Hepatocyte (in vitro differentiated cells and primary cell): ENCODE results near the genes MAPK12, MAPK11, LMF2, KLHDC7B and CHKB.

DNA sequence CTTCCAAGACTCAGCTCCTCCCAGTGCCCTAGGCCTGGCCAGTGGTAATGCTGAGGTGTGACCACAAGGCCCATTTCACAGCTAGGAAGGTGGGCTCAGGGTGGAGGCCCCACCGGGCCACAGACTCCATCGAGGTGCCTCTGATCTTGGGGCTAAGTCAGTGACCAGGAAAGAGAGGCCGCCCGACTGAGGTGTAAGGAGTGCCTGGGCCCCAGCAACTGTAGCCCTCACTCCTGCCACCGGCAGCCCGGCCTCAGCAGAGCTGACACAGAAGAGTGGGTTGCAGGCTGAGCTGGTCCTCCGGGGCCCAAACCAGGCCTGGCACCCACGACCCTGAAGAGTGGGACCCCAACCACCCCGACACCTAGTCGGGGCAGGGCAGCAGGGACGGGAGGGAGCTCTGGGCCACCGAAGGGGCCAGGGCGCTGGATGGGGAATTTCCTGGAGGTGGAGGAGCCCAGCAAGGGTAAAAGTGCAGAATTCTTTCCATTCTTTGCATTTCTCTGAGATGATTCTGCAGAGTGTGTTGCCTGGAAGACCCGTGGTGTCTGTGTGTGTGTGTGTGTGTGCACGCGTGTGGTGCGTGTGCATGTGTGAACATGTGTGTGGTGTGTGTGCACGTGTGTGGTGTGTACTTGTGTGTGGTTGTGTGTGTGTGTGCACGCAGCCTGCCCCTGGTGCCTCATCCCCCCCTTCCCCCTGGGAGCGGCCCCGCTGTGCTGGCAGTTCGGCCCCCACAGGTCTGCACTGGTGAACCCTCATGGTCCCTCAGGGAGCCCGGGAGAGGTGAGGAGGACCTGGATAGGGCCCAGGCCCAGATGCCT, 8.3 kb upstream of the PIM3 start:
- RAMPAGE, long total RNA: no peak
- RRBS: 82% methylated on average over 2 of the region's 23 CpGs

DNA sequence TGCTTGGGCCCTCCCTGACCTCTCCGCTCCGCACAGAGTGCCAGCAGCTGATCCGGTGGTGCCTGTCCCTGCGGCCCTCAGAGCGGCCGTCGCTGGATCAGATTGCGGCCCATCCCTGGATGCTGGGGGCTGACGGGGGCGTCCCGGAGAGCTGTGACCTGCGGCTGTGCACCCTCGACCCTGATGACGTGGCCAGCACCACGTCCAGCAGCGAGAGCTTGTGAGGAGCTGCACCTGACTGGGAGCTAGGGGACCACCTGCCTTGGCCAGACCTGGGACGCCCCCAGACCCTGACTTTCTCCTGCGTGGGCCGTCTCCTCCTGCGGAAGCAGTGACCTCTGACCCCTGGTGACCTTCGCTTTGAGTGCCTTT, 2.3 kb downstream of the PIM3 start:
- RAMPAGE, long total RNA: no peak
- RRBS: 52% methylated on average over 9 of the region's 21 CpGs

GRCh38 chr22:49963276-49964324, 3.0 kb downstream of the PIM3 start:
- RAMPAGE, long total RNA: no peak
- RRBS: 60% methylated on average over 5 of the region's 40 CpGs

DNA sequence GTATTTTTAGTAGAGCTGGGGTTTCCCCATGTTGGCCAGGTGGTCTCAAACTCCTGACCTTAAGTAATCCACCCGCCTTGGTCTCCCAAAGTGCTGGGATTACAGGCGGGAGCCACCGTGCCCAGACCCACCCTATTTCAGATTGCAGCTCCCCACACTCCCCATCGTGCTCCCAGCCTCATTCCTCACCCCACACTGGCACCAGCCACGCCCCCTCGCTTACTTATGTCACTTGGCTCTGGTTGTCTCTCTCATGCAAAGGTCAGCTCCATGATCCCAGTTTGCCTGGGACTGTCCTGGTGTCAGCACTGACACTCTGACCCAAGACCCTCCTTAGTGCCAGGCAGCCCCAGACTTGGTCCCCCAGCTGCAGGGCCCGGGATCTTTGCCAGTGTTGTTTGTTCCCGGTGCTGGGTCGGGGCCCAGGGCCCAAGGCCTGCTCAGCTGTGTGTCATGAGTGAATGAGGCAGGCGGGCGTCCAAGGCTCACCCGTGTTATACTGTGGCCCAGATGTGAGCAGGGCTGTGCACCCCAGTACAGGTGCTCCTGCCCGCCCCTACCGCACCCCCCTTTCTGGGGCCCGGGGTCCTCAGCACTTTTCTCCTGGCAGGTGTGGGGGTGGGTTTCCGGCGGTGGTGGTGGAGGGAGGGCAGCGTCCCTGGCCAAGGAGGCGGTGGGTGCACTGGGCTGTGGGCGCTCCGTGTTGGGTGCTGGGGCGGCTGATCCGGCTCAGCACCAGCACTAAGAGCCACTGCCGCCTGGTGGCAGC, 19.6 kb downstream of the IL17REL start:
- RAMPAGE, long total RNA: no peak
- RRBS: 16% methylated on average over 7 of the region's 24 CpGs

DNA sequence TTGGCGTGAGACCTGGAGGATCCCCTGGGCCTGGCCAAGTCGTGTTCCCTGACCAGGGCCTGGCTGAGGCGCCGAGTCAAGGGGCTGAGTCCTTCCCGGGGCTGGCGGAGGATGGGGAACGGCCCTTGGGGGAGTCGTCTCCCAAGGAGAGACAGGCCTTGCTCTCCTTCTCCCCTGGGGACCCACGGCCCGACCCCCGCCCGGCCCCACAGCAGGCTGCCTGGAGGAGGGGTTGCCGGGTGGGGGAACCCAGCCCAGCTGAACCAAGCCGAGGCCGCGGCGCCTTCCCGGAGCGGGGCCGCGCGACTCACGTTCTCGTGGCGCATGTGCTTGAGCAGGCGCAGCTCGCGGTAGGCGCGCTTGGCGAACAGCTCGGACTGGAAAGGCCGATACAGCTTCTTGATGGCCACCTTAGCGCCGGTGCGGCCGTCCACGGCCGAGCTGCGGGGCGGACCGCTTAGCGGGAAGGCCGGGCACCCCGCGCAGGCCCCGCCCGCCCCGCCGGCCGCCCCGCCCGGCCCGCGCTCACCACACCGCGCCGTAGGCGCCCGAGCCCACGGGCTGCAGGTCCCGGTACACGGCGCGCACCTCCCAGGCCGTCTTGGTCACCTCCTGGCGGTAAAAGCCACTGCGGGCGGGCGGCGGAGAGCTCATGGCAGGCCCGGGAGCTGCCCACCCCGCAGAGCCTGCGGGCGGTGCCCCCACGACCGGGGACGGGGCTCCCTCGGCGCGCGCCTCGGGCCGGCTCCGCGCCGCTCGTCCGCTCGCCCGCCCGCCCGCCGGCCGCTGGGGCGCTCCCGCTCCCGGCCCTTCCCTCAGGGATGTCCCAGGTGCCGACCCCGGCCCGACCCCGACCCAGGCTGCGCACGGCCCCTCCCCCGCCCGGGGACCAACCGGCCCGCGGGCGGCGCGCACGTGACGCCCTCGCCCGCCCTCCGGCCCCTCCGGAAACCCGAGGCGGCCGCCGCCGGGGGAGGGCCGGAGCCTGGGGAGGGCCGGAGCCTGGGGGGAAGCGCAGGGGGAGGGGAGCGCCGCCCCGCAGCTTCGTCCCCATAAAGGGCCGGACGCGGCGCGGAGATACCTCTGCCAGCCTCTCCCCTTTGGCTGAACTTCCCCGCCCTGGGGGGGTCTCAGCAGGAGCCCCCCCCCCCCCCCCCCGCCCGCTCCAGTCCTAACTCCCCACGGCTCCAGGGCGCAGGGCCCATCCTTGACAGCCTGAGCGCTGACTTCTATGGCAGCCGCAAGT, at the start of gene MAPK12:
TSS of gene MAPK12 (minus strand) at position 828 of the 1,246 bp plus-strand sequence.
- RAMPAGE, long total RNA: no peak
- RRBS: 2% methylated on average over 79 of the region's 142 CpGs

GRCh38 chr22:50268060-50269315, 1.7 kb downstream of the MAPK11 start:
- RAMPAGE, long total RNA: no peak
- RRBS: 6% methylated on average over 1 of the region's 28 CpGs

GRCh38 chr22:50269595-50270818, at the start of gene MAPK11:
MAPK11 (minus strand) TSS chr22:50270380.
- RAMPAGE, long total RNA: no peak
- RRBS: 4% methylated on average over 70 of the region's 118 CpGs

DNA sequence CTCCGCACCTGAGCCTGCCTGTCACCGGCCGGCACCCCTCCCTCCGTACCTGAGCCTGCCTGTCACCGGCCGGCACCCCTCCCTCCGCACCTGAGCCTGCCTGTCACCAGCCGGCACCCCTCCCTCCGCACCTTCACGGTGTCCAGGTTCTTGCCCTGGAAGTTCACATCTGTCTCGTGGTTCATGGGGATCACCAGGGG, 15.4 kb upstream of the MAPK11 start:
- RAMPAGE, long total RNA: no peak
- RRBS: no CpG with 5 or more reads among the region's 11 CpGs

DNA sequence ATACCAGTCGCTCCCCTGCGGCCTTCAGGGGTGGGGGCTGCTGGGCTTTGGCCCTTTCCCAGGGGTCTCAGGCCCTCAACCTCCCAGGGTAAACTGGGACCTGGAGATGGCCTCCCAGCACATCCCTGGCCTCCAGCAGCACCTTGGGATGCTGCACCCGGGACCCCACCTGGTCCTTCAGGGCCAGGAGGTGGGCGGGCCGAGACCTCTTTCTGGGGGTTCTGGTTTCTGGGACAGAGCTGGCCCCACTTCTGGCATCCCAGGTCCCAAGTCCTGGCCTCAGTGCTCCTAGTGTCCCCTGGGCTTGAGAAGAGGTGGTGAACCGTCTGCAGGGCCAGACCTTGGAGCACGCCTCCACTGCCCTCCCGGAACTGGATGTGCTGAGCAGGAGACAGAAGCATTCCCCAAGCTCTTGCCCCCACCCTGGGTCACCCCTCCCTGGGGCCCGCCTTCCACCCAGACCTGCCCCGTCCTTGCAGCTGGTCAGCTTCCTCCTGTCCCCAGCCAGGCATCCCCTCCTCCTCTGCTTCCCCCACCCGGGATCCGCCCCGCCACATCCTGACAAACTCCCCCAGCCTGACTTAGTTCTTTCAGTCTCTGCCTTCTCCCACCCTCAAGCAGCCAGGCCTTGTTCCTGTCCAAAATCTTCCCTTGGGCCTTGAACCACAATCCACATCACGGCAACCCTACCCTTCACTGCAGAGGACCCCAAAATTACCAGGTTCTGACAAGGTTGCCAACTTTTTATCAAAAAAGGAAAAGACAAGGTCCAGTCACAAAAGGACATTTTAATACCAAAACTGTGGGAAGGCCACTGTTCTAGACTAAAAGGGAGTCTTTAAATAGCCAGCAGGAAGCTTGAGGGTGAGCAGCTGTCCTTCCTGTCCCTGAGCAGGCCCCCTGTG, 1.1 kb upstream of the PLXNB2 start:
- RAMPAGE, long total RNA: no peak
- RRBS: no CpG with 5 or more reads among the region's 14 CpGs

DNA sequence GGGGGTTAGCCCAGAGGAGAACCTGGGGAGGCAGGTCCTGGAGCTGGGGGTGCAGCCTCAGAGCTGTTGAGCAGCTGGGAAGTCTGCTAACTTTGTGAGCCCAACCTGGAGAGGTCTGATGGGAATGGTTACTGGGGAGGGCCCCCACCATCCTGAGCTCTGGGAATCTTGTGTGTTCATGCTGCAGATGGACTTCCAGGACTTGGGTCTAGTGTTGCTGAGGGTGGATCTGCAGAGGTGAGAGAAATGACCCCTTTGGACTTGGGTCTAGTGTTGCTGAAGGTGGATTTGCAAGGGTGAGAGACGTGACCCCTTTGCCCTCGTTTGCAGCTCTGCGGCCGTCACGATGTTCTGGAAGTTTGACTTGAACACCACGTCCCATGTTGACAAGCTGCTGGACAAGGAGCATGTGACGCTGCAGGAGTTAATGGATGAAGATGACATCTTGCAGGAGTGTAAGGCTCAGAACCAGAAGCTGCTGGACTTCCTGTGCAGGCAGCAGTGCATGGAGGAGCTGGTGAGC, 50.5 kb downstream of the PPP6R2 start:
- RAMPAGE, long total RNA: no peak
- RRBS: no CpG with 5 or more reads among the region's 7 CpGs

GRCh38 chr22:50415451-50415911, 59.4 kb downstream of the SBF1 start:
- RAMPAGE, long total RNA: no peak
- RRBS: no CpG with 5 or more reads among the region's 13 CpGs

DNA sequence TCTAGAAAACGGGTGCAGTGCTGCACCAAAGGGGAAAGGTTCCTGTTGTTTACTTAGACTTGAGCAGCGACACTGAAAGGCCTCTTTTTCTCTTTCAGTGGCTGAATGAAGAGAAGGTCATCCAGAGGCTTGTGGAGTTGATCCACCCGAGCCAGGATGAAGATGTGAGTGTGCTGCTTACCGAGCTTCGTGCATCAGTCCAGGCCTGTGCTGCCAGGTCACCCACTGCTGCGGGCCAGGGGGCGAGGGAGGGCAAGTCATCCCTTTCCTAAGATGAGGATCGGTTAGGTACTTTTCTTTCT, 58.9 kb downstream of the SBF1 start:
- RAMPAGE, long total RNA: no peak
- RRBS: no CpG with 5 or more reads among the region's 8 CpGs

- RAMPAGE, long total RNA: no peak
- RRBS: no CpG with 5 or more reads among the region's 30 CpGs
Measured at GRCh38 chr22:50443763-50444938, 30.7 kb downstream of the SBF1 start.

DNA sequence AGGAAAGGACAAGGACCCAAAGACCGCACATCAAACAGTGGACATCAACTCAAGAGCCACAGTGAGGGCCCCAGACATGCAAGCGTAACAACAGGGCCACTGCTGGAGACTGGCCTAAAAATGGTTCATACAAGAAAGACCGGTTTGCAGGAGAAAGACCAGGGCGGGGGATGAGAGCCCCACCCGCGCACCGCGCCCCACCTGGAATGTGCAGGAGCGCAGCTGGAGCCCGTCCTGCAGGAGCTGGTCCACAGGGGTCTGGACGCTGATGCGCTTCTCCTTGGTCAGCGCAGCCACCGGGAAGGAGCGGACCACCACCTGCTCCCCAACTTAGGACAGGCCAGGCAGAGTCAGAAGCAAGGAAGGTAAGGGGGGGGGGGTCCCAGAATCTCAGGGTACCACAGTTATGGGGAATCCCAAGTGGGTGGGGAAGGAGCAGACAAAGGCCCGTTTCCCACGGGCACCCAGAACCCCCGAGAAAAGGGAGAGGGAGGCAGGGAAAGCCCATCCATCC, 13.8 kb downstream of the SBF1 start:
- RAMPAGE, long total RNA: no peak
- RRBS: no CpG with 5 or more reads among the region's 18 CpGs

DNA sequence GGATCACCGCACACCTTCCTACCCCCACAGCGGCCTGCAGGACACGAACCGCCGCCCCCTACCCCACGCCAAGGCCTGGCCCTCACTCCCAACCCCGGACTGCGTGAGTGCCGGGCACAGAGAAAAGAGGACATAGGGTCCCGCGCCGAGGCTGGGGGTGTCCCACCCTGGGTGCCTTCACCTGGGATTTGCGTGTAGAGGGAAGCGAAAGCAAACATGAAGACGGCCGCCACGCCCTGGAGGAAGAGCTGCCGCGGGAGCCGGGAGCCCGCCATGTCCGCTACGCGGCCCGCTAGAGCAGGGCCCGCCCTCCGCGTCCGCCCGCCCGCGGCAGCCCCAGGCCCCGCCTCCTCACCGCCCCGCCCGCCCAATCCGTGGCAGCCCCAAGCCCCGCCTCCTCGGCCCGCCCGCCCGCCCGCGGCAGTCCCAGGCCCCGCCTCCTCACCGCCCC, at the start of gene LMF2:
TSS of gene LMF2 (minus strand) at position 302 of the 451 bp plus-strand sequence.
- RAMPAGE, long total RNA: no peak
- RRBS: no CpG with 5 or more reads among the region's 46 CpGs

DNA sequence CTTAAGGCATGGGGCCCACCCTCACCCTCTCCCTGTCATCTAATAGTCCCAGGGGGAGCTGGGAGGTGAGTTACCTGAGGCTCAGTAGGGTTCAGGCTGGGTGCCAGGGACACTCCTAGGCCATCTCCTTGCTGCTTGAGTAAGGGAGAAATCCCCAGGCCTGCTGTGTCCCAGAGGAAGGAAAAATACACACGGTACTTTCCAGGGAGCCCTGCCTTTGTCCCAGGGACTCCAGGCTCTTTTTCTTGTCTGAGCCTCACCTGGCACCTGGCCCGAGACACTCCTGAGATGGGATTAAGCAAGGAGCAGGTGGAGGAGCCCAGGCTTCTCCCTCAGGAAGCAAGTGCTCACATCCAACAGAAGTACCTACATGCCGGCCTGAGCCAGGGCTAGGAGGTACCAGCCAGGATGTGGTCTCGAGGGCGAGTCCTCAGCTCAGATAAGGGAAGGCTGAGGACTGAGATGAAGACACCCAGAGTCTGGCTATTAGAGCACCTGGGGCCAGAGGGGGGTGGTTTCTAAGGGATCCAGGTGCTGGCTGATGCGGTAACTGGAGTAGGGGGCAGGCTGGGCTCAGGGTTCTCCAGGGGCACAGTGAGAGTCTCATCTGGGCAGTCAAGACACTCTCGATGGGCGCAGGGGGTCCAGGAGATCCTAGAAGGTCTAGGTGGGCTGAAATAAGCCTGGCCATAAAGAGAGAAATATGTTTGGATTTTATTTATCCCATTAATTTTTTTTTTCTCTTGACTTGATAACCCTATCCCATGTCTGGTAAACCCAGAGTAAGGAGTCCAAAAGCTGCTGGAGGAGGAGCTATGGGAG, 775 bp upstream of the KLHDC7B start:
- RAMPAGE, long total RNA: no peak
- RRBS: no CpG with 5 or more reads among the region's 8 CpGs

- RAMPAGE, long total RNA: no peak
- RRBS: no CpG with 5 or more reads among the region's 8 CpGs
Measured at GRCh38 chr22:50545553-50546139, at the start of gene KLHDC7B. KLHDC7B (plus strand) TSS chr22:50545899.

- RAMPAGE, long total RNA: no peak
- RRBS: no CpG with 5 or more reads among the region's 24 CpGs
Measured at GRCh38 chr22:50562407-50562802, 314 bp downstream of the SYCE3 start.

DNA sequence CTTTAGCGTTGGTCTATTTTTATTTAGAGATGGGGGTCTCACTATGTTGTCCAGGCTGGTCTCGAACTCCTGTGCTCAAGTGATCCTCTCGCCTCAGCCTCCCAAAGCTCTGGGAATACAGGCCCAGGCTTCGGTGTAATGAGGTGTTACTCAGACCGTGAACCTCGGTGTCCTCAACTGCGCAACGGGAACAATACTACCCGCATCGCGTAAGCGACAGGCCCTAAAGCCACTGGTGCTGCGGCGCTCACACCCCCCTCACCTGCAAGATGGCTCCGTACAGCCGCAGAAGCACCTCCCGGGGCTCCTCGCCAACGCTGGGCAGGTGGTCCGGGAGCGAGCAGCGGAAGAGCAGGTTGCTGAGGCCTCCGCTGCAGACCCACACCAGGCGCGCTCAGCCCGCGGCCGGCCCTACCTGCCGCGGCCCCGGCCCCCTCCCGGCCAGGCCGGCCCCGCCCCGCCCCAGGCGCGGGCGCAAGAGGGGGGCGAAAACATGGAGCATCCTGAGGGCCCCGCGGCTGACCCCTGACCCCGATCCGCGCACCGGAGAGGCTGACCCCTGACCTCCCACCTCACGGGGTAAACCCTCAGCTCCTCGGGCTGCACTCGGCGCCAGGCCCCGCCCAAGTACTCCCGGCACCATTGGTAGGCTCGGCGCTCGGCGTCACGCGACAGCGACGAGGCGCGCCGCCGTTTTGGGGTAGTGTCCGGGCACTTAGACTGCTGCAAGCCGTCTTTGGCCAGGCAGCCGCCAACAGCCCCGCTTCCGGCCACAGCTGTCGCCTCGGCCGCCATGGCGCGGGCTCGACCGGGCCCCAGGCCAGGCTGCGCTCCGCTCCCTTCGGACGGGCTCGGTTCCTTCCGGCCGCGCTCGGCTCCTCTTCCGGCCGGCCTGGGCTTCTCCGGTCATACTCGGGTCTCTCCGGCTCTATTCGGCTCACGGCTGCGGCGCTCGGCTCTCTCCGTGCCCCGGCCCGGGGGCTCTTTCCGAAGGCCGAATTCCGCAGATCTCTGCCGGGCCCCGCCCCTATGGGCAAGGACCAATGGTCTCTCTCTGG, at the start of gene CHKB:
TSS of gene CHKB (minus strand) at position 863 of the 1,058 bp plus-strand sequence.
- RAMPAGE, long total RNA: no peak
- RRBS: 1% methylated on average over 67 of the region's 102 CpGs

GRCh38 chr22:50607660-50608065, 7.1 kb downstream of the MAPK8IP2 start:
- RAMPAGE, long total RNA: no peak
- RRBS: no CpG with 5 or more reads among the region's 7 CpGs